ENCODE measurements around a stretch of chr6.

GRCh38 chr6:15468312-15468891, 194.4 kb downstream of the DTNBP1 start:
- PRO-cap, 2 experiments: no peak in any of the 2 experiments

DNA sequence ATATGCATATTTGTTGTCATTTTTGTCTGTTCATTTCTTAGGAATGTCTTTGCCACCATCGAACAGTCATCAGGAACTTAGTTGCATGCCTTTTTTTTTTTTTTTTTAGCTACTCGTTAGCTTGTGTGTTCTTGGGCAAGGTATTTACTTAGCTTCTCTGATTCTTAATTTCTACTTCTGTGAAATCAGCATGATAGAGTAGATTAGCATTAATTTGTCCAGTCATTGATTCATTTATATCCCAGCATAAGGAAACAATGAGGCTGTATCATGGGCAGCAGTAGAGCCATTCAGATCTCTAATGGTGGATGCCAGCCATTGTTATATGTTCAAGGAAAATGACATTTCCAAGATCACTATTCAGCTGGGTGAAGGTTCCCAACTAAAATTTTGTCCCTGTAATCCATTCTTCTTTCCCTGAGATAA, 188.4 kb downstream of the DTNBP1 start:
- PRO-cap, 2 experiments: no peak in any of the 2 experiments

DNA sequence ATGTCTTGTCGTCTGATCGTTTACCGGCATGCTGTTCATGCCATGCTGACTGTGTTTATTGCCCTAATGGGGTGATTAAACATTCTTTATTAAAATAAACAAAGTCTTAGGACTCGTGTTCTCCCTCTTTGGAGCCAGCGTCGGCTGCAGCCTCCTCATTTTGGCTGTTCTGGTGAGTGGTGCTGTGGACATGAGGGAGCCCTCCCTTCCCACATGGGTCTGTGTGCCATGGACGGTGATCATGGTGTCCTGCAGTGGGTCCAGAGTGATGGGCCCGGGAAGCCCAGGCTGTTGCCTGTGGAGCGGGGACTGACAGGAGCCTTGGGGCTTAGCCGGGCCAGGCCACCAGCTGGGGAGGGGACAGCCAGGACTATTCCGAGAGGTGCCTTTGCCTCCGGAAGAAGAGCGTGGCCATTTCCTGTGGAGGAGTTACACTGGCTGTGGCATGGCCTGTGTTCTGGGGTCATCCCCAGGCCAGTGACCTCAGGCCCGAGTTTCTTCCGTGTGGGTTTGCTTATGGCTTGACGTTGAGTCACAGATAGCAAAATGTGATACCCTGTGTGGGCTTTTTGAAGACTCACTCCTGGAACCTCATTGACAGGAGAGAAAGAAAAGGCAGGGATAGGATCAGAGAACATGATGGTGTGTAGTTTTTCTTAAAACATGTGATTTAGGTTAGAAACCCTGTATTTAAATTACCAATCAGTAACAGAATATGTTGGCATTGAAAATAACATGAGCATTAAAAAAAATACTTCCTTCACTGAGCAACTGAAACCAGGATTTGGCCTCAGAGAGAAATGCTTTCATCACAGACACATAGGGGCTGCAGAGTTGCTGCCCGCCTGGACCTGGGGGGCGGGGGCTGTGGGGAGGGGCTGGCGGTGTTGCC, 153.3 kb downstream of the DTNBP1 start:
- PRO-cap, 2 experiments: no peak in any of the 2 experiments

- PRO-cap, 2 experiments: no peak in any of the 2 experiments
Observed at GRCh38 chr6:15511592-15512388, 151.0 kb downstream of the DTNBP1 start.

- PRO-cap, 2 experiments: no peak in any of the 2 experiments
Observed at GRCh38 chr6:15526022-15526552, 136.7 kb downstream of the DTNBP1 start.

GRCh38 chr6:15614091-15614937, 48.5 kb downstream of the DTNBP1 start:
- PRO-cap, 2 experiments: no peak in any of the 2 experiments

DNA sequence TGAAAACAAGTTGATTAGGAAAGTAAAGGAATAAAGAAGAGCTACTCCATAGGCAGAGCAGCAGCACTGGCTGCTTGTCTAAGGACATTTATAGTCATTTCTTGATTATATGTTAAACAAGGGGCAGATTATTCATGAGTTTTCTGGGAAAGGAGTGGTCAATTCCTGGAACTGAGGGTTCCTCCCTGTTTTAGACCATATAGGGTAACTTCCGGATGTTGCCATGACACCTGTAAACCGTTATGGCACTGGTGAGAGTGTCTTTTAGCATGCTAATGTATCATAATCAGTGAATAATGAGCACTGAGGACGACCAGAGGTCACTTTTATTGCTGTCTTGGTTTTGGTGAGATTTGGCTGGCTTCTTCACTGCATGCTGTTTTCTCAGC, 232.9 kb upstream of the DTNBP1 start:
- PRO-cap, 2 experiments: no peak in any of the 2 experiments

- PRO-cap, 2 experiments: no peak in any of the 2 experiments
Observed at GRCh38 chr6:16068648-16068921, 60.3 kb upstream of the MYLIP start.

- PRO-cap, 2 experiments: no peak in any of the 2 experiments
Observed at GRCh38 chr6:16235578-16236189, 2.7 kb upstream of the GMPR start.

DNA sequence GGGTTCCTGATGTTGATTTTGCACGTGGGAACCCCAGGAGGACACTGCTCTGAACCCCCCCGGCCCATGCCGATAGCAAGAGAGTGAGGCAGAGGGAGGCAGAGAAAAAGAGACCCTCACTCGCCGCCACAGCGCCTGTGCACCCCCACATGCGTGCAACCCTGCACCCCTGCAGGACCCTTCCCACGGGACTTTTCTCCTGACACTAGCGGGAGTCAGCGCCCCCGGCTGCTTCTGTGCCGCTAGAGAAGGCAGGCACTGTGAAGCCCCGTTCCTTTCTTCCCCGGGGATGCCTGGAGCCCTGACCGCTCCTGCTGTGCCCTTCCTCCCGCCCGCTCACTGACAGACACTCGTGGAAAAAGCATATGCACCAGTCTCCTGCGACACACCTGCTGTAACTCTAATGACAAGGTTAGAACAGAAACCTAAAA, 67.4 kb downstream of the GMPR start:
- PRO-cap, 2 experiments: no peak in any of the 2 experiments

DNA sequence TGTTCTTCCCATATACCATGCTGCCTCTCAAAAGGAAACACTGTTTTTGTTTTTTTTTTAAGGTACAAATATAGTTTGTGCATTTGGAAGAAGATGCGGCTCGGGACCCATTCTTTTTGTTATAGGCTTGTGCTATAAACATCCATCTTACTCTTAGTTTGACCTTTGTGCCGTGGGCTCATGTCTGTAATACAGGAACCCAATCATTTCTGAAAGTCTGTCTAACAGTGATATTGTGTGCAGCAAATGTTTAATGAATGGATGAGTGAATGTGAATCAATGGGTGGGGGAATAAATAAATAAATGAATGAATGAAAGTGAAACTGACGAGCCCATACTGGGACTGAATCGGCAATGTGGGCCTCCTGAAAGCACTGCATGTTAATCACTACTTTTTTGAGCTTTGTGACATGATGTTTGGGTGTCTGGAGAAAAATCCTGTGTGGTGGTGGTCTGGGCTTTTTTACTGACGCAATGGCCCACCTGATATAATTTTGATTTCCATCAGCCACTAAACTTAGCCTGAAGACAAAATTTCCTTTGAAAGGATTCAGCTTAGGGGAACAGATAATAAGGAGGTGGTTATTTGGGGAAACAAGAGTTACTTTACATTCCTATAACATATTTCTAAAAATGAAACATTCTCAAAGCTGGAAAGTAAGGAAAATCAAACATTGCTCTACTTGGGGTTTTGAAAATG, 175.1 kb downstream of the GMPR start:
- PRO-cap, 2 experiments: no peak in any of the 2 experiments

DNA sequence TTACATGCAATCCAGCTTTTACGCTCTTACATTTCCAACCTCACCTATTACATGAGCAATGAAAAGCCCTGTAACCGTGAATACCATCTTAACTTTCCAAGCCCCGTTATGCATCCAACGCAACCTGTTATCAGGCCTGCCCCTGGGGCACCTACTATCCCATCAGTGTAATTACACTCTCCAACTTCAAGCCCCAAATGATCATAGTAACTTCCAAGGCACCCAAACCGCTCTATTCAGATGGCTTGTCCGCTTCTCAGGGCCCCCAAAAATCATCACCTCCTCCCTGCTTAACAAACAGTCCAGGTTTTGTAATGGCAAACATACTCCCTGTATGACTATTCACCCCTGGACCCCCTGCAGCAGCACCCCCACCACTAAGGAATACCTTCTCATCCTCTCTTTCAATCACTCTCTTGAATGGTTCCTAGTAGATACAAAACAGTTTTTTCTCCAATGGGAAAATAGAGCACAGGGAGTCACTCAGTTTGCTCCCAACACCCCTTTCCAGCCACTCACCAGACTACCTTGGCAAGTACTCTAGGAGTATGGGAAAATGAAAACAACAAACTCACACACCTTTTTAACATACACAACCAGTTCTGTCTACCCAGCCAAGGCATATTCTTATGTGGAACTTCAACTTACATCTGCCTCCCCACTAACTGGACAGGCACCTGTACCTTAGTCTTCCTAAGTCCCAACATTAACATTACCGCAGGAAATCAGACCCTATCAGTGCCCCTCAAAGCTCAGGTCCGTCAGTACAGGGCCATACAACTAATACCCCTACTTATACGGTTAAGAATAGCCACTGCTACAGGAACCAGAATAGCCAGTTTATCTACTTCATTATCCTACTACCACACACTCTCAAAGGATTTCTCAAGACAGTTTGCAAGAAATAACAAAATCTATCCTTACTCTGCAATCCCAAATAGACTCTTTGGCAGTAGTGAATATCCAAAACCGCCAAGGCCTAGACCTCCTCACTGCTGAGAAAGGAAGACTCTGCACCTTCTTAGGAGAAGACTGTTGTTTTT, 224.6 kb downstream of the GMPR start:
- PRO-cap, 2 experiments: no peak in any of the 2 experiments

DNA sequence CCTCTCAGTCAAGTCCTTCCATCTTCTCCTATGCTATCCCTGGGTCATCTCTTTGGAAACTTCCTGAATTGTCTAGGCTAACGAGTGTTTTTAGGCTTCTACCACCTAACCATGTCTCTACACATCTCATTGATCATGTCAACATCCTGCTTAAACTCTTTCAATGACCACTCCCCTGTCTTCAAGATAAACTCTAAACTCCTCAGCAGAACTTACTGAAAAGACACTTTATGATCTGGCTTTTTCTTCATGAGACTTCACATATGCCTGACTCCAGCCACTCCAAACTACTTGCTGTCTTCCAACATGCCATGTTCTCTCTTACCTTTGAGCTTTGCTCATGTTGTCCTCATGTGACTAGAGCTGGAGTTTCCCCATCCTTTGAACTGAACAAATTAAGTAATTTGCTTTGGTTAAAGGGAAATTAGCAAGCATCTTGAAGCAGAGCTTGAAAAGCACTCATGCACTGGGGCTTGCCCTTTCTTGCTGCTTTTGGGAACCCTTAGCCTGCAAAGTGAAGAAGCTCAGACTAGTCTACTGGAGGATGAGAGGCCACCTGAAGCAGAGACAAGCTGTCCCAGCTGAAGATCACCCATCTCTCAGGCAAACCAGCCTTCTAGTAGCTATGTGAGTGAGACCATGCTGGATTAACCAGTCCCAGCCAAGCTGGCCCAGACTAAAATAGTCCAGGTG, 235.6 kb downstream of the GMPR start:
- PRO-cap, 2 experiments: no peak in any of the 2 experiments

GRCh38 chr6:16476787-16477637, 238.6 kb downstream of the GMPR start:
- PRO-cap, 2 experiments: no peak in any of the 2 experiments

GRCh38 chr6:16544000-16544574, 217.2 kb downstream of the ATXN1 start:
- PRO-cap, 2 experiments: peak in 1 of 2 experiments; most common plus-strand start chr6:16544277 (in 1)

DNA sequence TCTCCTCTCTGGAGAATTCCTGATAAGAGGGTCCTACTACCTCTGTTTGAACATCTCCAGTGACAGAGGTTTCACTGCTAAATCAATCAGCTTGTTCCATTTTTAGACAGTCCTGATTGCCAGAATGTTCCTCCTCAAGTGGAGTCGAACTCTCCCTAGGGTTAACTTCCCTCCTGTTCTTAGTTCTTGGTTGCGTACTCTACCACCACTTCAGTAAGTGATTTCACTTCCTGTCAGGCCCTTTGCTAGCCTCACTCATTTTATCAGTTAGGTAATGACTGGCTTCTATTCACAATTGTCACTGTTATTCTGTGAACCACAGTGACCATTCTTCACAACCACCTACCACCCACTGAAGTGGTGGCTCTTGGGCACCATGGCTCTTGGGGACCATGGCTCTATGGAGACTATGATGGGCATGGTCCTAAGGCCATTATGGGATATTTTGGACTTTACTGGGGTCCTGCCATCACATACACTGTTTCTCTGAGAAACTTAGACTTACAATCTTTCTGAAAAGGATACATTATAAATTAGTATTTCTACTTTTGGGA, 66.5 kb downstream of the ATXN1 start:
- PRO-cap, 2 experiments: no peak in any of the 2 experiments

GRCh38 chr6:16728952-16729549, 32.2 kb downstream of the ATXN1 start:
- PRO-cap, 2 experiments: peak in 1 of 2 experiments; most common minus-strand start chr6:16729344 (in 1)

DNA sequence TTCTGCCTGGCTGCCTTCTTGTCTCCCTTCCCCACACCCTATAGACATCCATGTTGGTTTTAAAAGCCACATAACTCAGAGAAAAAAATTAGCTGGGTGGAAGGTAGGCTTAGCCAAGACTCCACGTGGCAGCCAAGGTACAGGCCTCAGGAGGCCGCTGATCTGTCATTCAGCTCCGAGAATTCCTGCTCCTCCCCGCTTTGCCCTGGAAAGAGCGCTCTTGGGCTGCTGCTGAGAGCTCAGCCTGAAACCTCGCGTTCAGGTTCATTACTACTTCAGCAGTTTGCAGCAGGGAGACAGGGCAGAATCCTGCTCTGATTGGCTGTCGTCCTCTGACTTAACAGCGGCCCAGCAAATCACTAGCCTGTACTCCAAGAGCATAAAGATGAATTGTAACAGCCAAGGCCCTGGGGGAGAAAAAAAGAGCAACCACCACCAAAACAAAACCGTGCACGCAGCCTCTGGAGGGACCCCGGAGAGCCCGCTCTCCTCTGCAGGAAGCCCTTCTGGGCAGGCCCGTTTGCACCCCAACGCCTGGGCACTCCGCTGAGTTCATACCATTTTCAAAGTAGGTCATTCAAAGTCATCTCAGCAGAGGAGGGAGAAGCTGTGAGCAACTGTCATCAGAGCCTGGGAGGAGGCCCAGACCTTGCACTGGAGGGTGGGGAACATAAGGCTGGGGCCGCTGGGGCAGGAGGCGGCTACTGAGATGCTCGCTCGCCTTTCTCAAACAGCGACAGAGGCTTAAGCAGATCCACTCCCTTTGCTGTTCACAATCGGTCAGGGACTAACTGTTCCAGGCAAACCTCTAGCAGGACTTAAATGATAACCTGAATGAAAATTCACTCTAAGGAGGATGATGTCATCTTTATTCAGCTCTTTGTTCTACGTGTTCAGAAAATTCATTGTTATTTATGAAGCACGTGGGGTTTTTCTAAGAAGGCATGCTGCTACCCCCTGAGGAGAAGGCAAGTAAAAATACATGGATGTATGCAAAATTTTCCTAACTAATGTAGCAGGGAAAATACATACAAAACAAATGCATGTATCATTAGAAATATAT, 42.3 kb upstream of the ATXN1 start:
- PRO-cap, 2 experiments: peak in 1 of 2 experiments; most common plus-strand start position 449 of the sequence (in 1); most common minus-strand start position 207 of the sequence (in 1)

DNA sequence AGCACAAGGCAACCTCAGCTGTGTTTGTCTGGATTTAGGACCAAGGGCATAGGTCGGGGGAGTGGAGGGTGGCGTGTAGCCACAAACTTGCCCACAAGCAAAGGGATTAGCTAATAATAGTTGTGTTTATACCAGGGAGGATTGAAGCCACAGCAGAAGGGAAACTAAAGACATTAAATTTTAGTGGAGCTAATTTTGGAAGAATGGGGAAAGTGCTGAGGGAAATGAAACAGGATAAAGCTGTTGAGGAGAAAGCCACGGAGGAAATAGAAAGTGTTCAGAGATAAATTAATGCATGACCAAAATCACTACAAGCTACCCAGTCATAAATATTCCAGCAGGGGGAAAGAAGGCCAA, 115.7 kb upstream of the STMND1 start:
- PRO-cap, 2 experiments: no peak in any of the 2 experiments

GRCh38 chr6:17278652-17279086, 2.5 kb upstream of the RBM24 start:
- PRO-cap, 2 experiments: no peak in any of the 2 experiments

Measured in cerebral cortex (tissue), 2 donors.